HTR-8/SVneo (cell line): ENCODE results near the genes PKP2, SYT10 and C12orf40.

- RRBS = no CpG with 5 or more reads among the region's 8 CpGs
These were observed 125.6 kb upstream of the FGD4 start for GRCh38 chr12:32273609-32274212.

- RRBS = no CpG with 5 or more reads among the region's 8 CpGs
These were observed 19.7 kb upstream of the FGD4 start for GRCh38 chr12:32379637-32380021.

- RRBS = no CpG with 5 or more reads among the region's 6 CpGs
These were observed 54.7 kb downstream of the FGD4 start for GRCh38 chr12:32453845-32454606.

DNA sequence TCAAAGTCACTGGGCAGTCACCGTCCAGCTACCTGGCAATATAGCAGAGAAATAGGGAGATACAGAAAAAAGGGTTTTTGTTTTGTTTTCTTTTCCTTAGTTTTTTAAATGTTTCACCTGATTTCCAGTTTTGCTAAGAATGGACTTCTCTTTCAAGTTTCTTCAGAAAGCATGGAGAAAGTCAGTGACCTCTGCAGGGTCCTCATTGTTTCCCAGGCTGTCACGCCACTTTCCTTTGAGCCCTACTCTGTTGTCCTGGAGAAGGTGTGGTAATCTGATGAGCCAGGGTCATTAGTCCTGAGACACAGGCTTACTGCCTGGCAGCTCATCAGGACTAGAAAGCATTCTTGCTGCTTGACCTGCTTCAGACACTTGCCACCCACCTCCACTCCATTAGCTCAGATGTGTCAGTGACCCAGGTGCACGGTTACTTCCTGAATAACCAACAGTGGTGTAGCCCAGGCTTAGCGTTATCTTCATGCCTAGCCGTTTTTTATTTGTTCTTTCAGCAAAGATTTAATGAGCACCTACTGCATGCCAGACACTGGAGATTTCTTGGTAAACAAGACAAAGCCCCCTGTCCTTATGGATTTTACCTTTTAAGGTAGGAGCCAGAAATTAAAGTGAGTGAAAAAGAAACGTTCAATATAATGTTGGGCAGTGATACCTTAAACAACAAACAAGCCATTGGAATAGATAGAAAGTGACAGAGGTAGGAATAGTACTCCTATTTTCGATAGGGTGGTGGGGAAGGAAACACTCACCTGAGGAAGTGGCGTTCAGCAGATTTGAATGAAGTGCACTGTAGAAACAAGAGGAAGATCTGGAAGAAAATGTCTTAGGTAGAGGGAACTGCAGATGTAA lies 94.0 kb downstream of the FGD4 start:
- RRBS = no CpG with 5 or more reads among the region's 8 CpGs

GRCh38 chr12:32512850-32513708 lies 113.7 kb downstream of the FGD4 start:
- RRBS = no CpG with 5 or more reads among the region's 4 CpGs

- RRBS = no CpG with 5 or more reads among the region's 11 CpGs
These were observed 117.2 kb upstream of the DNM1L start for GRCh38 chr12:32561771-32562368.

GRCh38 chr12:32896299-32897360 lies at the start of gene PKP2:
Gene PKP2, minus strand, starts transcription at chr12:32896777.
- RRBS = under 1% methylated on average over 35 of the region's 105 CpGs

- RRBS = 33% methylated on average over 40 of the region's 61 CpGs
These were observed 769 bp downstream of the SYT10 start for GRCh38 chr12:33438706-33439394.

DNA sequence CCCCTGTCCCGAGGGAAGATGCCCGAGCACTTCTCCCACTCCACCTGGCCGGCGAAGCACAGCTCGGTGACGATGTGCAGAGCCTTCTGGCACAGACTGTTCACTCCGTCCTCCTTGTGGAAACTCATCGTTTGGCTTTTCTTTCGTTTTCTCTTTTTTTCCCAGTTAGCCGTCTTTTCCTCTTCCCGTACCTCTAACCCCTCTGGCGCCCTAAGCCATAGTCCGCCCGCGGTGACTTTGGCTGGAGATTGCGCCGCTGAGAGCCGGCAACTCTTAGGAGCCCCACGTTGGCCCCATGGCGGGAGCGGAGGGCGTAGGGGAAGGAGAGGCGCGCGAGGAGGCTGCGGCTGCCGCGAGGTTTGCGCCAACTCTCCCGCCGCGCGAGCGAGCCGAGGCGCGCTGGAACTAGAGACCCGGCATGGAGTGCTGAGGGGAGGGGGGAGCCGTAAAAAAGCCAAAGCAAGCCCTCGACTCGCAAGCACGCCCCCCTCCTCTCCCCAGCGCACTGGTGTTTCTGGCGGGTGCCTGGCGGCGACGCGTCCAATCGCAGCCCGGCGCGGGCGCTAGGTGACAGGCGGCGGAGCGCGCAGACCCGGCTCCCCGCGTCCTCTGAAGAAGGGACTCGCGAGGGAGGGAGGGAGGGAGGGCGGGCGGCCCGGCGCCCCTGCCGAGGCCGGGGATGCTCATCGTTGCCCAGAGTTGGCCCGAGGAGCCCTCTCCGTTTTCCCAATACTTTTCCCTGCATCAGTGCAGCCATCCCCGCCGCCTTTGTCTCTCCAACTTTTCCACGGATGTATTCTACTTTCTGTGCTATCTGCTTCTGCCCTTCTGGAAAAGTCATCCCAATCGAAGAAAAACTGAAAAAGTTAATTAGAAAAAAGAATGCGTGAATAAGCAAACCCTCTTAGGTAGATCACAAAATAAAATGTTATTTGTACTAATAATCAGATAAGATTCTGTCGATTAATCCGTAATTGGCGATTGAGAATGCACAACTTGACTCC lies at the start of gene SYT10:
Gene SYT10 (minus strand): TSS at position 425 of the 1,004 bp plus-strand sequence.
- RRBS = 73% methylated on average over 15 of the region's 79 CpGs

DNA sequence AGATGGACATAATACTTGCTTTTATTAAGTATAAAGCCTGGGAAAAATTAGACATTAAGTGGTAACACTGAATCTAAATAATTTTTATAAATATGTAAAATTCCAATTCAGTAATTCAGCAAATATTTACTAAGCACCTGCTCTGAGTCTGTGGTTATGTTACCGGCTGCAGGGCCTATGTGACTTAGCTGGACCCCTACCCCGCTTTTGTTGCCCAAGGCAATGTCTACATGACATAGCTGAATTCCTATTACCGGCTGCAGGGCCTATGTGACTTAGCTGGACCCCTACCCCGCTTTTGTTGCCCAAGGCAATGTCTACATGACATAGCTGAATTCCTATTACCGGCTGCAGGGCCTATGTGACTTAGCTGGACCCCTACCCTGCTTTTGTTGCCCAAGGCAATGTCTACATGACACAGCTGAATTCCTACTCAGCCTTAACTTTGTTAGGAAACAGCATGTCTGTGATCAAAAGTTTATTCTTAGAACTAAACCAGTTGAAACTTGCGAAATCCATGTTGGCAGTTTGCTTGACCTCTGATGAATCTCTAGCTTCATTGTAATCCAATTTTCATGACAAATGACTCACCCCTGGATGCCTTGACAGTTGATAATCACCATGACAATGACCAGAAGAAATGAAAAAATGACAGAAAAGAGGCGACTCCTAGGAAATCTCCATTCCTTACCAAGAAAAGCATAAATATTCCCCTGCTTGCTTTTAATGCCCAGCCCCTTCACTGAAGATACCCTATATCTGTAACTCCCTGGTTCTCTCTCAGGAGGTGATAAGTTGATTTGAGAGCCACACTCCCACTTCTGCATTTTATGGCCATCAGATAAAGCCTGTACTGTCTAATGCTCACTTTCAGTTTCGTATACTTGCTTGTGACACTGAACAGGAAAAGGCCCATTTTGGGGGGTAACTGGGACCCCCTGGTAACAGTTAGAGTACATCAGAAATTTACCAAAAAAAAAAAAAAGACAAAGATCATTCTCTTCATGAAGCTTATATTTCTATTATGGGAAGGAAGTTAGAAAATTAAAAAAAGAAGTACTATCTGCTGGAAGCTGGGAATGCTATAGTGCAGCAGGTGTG lies 148.4 kb upstream of the SYT10 start:
- RRBS = no CpG with 5 or more reads among the region's 8 CpGs

- RRBS = 69% methylated on average over 3 of the region's 6 CpGs
These were observed 183.3 kb downstream of the ALG10 start for GRCh38 chr12:34205642-34205896.

DNA sequence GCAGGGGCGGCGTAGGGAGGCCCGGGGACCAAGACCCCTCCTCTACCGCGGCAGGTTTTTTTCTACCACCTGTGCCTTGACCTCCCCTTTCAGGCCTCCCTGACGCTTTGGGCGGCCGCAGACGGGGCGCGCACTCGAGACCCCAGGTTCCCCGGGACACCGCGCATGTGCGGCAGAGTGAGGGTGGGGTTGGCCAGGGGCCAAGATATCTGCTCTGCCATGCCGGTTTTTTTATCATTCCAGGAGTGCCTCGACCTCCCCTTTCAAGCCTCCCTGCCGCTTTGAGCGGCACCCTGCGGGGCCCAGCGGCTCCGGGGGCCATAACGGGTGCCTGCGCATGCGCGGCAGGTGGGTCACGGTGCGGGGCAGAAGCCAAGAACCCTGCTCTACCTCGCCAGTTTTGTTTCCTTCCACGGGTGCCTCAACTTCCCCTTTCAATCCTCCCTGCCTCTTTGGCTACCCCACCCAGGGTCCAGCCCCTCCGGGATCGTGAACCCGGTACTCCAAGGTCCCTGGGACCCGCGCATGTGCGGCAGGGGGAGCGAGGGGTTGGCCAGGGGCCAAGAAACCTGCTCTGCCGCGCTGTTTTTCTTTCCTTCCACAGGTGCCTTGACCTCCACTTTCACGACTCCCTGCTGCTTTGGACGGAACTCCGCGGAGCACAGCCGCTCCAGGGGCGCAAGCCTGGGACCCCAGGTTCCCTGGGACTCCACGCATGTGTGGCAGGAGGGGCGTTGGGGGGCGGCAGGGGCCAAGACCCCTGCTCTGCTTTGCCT lies 328.2 kb downstream of the ALG10 start:
- RRBS = 68% methylated on average over 15 of the region's 49 CpGs

DNA sequence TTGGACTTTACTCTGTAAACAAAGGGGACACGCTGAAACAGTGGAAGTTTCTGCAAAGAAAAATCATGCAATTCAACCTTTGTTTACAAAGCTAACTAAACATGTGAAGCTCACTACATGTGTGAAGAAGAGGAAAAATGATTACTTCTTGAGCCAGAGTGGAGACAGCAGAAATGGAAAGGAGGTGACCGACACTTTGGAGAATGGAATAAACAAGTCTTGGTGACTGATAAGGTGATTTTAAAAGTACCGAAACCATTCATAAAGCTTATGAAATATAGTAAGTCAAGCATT lies 13.1 kb downstream of the CPNE8 start:
- RRBS = no CpG with 5 or more reads among the region's 3 CpGs

- RRBS = no CpG with 5 or more reads among the region's 4 CpGs
These were observed 78.0 kb upstream of the CPNE8 start for GRCh38 chr12:38983415-38983725.

- RRBS = 30% methylated on average over 24 of the region's 75 CpGs
These were observed 239.8 kb upstream of the CPNE8 start for GRCh38 chr12:39145014-39145829.

DNA sequence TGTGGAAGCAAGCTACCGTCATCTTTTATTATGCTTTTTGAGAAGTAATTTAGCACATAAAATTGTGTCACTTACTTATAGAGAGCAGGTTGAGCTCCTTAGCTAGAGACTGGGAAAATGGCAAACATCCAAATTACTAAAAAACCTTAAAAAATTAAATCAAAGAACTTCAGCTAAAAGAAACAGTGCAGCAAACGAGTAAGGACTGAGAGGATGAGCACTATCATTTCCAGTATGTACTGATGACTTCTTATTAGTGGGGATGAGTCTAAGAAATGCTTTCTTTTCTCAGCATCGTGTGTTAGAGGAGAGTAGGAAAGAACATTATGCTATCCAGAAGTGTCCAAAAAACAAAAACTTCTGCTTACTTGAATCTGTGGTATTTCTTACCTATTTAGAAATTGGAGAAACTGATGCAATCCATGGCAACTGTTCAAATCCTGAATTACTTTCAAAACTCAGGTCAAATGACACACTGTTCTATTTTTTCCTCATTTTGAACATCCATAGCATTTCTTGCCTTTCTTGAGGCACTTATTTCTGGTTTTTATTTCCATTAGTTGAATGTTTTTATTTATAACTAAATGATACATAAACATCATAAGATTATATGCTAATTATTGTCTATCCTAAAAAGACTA lies 23.7 kb downstream of the ABCD2 start:
- RRBS = no CpG with 5 or more reads among the region's 3 CpGs

DNA sequence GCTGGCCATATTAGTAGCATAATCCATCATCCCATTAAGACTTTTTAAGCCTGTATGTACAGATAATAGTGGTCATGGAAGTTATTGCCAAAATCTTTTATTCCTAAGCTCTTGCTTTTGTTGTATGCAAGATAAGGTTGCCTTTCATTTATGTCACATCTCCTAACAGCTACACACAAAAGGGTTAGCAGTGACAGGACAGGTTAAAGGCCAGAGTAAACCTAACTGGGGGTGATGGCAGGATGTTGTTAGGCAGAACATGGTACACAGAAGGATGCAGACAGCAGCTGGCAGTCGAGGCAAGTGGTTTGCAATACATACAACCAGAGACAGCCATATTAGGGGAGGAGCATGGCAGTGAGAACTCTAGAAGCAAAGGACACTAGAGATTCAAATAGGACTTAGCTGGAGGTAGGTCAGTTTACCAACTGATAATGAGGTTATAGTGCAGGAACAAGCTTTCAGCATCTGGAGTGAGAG lies 2.7 kb upstream of the ABCD2 start:
- RRBS = no CpG with 5 or more reads among the region's 1 CpG

DNA sequence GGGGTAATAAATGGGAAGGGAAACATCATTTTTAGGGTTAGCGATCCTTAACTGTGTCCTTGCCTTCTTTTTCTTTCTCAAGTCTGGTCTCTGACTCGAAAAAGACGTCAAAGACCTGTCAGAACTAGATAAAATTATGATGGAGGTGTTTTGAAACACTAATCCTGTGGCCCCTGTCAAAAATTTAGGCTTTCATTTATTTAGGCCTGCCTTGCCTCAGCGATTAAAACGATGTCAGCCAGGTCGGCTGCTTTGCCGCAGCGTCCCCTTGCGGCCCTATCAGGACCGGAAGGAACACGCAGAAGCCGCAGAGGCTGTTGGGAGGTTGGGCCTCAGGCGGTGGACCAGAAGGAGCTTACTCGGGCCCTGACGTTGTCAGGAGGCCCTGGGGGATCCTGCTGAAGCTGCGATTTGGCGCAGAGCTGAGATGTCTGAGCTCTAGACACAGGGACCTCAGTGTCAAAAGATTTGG lies at the start of gene C12orf40:
Gene C12orf40 (plus strand): TSS at position 323 of the 472 bp plus-strand sequence.
- RRBS = no CpG with 5 or more reads among the region's 17 CpGs

DNA sequence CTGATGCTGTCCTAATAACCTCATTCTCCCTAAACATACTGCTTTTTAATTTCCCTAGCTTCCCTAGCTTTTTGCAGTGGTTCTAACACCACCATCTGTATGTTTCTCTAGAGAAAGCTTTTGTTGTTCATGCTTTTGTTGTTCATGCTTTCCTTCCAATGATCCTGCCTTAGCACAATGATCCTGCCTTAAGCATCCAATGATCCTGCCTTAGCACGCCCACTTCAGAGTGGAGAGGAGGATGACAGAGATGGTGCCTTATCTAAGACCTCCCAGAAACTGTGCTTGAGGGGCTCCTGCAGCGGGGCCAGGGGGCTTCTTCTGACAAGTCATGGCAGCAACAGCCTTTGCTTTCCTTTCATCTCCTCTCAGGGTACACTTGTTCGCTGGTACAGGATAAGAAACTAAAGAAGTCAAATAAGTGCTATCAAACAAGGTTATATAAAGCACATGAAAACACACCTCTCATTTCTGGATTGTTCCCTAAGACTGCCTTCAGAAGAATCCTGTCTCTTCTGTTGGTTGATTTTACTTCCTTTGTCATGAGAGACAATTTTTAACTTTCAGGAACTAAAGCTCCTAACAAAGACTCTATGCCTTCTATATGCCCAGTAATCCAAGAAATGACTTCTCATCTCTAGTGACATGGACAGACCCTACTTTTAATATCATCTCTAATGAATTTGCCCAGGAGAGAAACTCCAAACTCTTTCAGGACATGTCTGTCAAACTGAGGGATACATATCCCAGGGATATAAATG lies 82.6 kb downstream of the SLC2A13 start:
- RRBS = no CpG with 5 or more reads among the region's 3 CpGs

DNA sequence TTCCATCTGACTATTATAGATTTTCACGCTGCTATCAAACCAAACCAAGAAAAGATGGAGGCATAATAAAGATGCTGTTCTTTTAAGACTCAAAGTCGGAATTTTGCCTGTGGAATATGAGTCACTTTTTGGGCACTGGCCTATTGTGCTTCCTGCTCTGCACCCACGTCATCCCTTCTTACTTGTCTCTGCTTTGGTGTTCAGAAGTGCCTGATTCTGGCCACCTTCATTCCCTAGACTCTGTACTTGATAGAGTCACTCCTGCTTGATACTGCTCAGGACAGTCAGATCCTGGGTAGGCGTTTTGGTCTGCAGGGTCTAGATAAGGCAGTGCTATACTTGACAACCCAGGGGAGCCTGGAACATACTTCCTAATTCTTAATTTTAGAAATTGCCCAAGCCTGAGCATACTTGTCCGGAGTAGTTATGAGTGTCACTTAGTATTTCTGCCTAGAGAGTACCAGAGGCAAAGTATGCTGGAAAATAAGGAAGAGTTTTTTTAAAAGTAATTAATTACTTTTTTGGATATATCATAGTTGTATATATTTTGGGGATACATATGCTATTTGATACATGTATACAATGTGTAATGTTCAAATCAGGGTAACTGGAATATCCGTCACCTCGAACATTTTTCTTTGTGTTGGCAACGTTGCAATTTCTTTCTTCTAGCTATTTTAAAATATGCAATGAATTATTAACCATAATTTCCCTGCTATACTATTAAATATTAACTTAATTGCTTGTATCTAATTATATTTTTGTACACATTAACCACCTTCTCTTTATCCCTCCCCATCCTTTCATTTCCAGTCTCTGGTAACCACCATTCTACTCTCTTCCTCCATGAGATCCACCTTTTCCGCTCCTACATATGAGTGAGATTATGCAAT lies 2.1 kb downstream of the LRRK2 start:
- RRBS = no CpG with 5 or more reads among the region's 9 CpGs